ENCODE measurements around the genes FBXO17, TIMM50 and LGALS13.

- PRO-cap, result no peak
Observed at GRCh38 chr19:38941366-38942482, 11.0 kb downstream of the MRPS12 start.

GRCh38 chr19:38975592-38976220 lies at the start of gene FBXO17:
Gene FBXO17 (minus strand): TSS chr19:38975742.
- PRO-cap, result bidirectional peak, plus-strand start at chr19:38975884, minus-strand start at chr19:38975707

DNA sequence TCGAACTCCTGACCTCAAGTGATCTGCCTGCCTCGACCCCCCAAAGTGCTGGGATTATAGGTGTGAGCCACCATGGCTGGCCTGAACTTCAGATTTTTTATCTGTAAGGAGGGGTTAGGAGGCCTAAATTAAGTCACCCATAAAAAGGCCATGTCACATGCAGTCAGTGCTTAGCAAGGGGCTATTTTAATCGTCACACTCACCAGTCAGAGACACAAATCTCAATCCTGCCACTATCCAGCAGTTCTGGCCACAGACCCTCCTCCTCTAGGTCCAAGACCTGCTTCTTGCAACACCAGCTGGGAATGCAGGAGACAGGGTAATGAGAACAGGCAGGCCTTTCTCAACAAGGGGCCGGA lies 1.5 kb downstream of the FBXO27 start:
- PRO-cap, result no peak

GRCh38 chr19:39145507-39146184 lies 20.1 kb downstream of the PAK4 start:
- PRO-cap, result no peak

- PRO-cap, result no peak
Observed at GRCh38 chr19:39237759-39238265, 7.0 kb downstream of the IFNL3 start.

DNA sequence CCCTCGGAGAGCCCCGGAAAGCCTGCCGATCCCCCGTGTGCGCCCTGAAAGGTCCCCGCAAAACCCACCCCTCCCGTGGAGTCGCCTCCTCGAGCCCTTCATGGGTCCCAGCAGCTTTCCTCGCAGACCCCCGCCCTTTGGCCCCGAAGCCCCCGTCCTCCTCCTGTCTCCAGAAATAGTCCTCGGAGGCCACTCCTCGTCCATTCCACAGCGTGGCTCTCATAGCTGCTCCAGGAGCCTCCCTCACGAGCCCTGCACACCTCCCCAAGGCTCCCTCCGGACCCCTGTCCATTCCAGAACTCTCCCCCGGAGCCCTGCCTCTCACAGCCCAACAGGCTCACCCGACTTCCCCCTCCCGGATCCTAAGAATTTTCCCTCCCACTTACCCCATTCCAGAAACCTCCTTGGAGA lies 663 bp downstream of the SAMD4B start:
- PRO-cap, result no peak

DNA sequence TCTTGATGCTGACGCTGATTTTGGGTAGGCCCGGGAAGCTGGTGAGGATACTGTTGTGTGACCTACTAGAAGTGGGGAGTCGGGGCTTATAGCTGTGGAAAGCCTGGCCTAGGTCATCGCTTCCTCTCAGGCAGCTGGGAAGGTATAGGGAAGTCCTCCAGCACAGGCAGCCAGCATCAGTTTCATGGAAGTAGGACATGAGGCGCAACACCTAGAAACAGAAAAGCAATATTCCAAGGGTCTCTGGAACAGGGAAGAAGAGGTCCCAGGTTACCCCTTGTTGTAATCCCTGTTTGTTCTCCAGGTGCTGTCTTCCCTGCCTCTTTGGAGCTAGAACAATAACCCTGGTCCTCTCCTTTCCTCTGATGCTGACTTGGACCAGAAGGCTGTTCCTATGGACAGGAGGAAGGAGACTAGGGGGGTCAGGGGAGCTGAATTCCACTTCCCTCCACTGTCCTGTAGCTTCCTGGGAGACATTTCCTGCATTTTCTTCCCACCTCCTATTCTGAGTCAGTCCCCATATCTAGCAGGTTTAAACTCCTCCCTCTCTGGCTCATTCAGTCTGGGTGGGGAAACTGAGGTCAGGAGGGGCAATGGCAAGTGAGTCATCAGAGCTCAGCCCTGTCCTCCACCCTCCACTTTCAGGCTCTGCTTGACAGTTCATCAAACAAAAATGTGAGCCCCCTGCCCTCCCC lies 20.2 kb downstream of the SAMD4B start:
- PRO-cap, result no peak

DNA sequence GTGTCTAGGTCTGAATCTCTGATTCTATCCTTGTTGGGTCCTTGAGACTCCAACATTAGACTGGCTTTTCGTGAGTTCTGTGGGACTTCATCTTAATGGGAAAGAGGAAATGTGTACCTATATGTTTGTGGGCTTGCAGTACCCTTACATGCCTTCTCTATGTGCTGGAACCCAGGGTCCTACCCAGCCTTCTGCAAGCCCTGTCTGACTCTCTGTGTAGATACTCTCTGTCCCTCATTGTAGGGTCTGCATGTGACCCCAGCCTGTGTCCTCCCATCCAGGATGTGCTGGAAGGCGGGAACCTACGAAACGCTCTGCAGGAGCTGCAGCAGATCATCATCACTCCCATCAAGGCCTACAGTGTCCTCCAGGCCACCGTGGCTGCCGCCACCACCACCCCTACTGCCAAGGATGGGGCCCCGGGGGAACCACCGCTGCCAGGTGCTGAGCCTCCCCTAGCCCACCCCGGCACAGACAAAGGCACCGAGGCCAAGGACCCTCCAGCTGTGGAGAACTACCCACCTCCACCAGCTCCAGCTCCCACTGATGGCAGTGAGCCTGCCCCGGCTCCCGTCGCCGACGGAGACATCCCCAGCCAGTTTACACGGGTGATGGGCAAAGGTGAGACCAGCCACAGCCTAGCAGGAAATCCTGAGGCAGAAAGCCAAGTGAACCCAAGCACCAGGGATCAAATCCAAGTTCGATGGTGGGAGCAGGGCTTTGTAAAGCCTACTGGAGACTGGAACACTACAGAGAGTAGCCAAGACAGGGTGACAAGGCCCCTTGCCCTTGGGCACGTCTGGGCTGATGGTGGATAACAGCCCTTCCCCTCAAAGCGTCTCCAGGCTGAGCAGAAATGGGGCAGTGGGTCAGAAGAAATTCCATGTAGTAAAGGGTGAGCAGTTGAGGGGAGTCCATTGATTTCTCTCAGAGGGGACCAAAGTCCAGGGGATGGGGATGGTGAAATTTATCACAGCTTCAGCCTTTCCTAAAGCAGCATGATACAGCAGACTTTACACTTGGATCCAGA lies 13.4 kb downstream of the PAF1 start:
- PRO-cap, result no peak

DNA sequence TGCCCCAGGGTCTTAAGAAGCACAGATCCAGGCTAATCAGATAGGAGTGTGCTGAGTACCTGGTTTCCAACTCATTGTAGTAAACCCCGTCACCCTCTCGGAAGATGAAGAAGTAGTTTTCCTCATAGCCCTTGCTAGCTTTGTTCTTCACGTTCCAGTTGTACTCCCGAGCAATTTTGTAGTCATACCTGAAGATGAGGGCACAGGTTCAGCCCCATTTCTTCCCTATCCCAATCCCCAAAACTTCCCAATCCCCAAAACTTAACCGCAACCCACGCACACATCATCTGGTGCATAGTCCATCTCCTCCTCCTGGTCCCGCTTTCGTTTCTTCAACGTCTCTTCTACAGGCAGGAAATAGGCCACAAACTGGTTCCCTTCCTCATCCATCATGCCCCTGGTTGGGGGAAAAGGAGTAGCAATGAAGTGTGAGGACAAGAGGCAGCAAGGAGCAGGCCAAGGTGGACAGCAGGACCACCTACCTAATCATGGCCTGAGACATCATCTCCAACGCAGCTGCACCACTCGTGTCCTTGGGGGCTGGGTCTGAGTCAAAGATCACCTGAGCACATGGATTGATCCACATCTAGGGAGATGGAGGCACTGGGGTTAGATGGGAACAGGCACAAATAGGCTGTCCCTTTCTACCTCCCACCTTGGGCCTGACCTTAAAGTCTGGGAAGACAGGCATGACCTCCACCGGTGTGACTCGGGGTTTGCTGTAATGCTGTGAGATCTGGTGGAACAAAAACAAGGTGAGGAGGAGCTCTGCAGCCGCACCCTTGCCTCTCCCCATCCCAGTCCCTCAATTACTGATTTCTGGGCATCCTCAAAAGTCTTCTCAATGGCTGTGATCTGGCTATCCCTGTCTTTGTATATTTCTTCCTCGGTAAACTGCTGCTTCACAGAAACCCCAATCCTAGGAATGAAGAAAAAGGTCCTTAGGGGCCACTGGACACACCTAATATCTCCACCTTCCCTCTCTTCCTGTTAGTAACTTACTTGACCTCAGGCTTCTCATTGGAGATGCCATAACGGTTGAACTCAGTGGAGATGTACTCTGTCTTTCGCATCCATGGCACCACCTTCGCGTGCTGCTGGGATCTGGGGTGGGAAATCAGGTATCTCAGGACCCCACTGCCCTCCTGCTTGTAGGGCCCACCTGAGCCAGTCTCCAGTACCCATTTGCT lies 2.2 kb downstream of the PAF1 start:
- PRO-cap, result no peak

DNA sequence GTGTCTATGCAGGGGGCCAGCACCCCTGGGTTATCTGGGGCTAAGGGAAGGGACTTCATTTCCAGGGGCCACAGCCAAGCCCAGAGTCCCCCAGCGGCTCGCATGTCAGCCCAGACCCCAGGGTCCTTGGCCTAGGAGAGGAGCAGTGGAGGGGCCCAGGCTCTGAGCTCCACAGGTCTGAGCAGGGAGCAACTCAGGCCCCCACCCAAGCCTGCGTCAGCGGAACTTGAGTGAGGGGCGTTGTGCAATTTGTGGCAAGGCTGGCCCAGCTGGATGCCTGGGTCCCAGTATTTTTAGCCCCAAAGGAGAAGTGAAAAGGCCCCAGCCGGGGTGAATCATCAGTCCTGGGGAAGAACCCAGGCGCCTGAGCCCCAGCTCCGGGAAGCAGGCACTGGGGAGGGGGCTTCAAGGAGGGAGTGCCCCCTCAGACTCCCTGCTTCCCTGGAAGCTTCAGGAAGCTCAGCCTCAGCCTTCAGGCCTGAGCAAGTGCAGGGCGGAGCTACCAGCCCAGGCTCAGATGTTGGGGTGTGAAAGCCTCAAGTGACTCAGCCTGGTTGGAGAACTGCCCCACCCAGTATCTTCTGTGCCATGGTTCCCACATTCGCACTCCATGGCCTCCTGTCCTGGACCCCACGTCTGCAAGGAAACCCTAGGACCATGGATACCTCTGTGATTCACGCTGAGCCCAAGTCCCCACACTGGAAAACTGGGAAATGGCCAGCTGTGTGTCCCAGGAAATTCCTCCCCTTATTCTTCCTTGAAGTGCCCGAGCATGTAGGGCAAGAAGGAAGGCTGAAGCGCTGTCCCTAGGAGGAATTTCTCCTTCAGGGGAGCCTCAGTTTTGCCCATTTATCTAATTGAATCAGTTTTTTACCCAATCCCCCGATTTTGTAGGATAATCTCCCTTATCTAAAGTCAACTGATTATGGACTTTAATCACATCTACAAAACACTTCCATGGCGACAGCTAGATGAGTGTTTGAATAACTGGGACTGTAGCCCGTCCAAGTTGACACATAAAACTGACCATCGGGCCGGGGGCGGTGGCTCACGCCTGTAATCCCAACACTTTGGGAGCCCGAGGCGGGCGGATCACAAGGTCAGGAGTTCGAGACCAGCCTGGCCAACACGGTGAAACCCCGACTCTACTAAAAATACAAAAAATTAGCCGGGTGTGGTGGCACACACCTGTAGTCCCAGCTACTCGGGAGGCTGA lies 7.5 kb downstream of the MED29 start:
- PRO-cap, result bidirectional peak, plus-strand start at position 302 of the sequence, minus-strand start at position 179 of the sequence; bidirectional peak, plus-strand start at position 548 of the sequence, minus-strand start at position 443 of the sequence

DNA sequence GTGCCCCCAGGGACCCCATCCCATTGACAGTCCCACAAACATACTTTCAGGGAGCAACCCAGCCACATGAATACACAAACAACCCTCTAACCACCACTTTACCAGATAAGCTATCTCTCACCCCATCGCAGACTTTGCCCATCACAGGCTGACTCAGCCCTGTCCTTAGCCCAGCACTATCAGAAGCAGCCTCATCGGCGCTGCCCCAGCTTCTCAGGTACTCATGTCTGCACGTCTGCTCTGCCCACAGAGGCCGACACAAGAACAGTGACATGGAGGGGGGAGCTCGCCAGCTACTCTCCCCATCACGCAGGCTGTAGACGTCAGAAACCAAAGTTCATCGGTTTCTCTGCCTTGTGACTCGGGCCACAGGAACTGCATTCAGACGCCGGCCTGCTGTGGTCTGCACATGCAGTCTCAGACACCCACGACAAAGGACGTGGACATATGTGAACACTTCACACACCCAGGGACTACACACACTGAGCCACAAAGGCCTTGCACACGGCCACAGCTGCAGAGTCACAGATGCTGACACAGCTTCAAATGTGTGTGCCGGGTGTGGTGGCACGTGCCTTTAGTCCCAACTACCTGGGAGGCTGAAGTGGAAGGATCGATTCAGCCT lies 5.1 kb upstream of the ZFP36 start:
- PRO-cap, result bidirectional peak, plus-strand start at position 384 of the sequence, minus-strand start at position 266 of the sequence

- PRO-cap, result no peak
Observed at GRCh38 chr19:39415402-39415878, 3.0 kb downstream of the PLEKHG2 start.

DNA sequence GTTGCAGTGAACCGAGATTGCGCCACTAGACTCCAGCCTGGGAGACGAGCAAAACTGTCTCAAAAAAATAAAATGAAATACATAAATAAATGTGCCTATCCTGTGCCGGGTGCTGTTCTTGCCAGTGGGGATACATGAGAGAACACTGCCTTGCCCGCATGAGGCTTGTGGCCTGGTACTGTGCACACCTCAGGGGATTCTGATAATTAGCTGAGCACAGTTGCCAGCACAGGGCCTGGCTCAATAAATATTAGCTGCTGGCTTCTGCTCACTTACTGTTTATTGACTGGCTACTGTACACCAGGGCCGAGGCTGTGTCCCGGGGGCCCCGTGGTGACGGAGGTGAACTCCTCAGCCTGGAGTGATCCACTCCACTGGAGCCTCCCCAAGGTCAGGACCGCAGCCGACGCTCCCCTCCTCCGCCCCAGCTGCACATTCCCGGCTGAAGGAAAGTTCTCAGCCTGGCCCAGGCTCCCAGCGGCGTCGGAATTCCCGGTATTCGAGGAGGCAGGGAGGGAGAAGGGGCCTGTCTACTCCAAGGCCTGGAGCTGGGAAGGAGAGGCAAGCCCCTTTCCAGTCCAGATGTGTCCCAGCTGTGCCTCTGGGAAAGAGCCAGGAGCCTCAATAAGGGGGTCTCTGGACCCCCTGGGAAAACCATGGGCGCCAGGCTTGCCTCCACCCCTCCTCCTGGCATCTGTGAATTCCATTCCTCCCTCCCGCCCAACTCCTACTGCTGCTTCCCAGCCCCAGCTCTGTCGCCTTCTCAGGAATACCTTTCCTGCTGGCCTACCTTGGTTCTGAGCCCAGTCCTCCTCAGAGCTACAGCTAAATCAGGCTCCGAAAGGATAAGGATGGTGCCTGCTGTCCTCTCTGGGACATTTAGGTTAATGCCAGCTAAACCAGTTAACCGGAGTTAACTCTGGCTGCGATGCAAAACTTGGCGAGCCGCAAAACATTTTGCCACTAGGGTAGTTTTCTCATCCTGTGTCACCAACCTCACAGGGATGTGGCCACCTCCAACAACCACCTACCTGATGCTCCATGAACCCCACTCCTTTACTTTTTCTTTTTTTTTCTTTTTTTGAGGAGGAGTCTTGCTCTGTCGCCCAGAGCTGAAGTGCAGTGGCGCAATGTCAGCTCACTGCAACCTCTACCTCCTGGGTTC lies 7.2 kb downstream of the RPS16 start:
- PRO-cap, result bidirectional peak, plus-strand start at position 459 of the sequence, minus-strand start at position 376 of the sequence; unidirectional peak, minus-strand start at position 753 of the sequence

DNA sequence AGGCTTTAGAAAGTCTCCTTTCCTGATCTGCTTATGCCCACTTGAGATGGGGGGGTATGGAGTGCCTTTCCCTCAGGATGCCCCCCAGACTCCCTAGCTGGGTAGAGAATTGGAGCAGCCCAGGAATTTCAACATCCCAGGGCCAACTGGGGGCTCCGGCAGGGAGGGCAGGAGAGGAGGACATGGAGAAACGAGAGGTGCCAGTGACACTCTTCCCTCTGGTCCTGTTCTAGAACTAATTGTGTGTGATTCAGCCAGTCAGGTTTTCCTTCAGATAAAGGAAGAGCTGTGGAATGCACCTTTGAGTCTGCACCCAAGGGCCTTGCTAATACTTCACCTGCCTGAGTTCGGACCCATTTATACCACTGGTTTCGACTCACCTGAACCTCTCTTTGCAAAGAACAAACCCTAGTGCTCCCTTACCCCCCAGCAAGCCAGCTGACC lies 13.1 kb upstream of the TIMM50 start:
- PRO-cap, result no peak

DNA sequence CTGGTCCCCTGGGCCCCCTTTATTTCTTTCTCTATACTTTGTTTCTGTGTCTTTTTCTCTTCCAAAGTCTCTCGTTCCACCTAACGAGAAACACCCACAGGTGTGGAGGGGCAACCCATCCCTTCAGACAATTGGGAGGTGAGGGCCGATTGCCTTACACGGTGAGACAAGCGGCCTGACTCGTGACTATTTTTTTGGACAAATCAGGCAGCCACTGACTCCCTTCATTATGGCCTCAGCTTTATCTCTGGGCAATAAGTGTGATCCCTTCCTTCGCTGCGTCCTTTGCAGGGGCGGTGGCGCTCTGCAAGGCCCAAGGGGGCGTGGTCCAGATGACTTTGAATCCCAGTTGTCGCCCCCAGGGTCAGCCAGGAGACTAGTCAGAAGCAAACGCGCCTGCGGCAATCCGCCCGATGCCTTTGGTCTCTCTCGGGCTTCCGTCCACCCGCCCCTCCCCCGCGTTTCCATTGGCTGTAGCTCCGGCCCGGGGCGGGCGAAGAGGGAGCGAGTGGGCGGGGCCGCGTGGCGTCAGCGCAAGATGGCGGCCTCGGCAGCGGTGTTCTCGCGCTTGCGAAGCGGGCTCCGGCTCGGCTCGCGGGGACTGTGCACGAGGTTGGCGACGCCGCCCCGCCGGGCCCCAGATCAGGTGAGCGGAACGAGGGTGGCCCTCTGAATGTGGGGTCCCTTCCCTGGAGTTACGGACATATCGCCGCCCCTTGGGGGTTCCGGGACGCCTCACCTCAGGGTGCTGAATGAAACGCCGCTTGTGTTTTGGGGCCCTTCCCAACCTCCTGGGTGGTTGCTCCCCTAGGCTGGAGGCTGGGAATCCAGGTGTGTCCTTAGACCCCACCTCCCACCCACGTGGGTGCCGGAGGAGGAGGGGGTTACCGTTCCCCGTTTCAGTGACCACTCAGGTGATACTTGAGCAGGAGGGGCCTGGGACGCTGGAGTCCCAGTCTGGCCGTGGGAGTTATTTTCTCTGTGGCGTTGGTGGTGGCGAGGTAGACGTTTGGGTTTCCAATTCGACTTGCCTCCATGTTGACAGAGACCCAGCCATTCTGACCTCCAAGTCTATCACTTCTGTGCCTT lies at the start of gene TIMM50:
Gene TIMM50 (plus strand): TSS at position 523 of the 1,089 bp plus-strand sequence.
- PRO-cap, result bidirectional peak, plus-strand start at position 536 of the sequence, minus-strand start at position 287 of the sequence

GRCh38 chr19:39602299-39602605 lies at the start of gene LGALS13:
Gene LGALS13 (plus strand): TSS chr19:39602524.
- PRO-cap, result no peak

GRCh38 chr19:39719333-39719771 lies 15.1 kb downstream of the LGALS14 start:
- PRO-cap, result no peak

- PRO-cap, result no peak
Observed at GRCh38 chr19:39875458-39875995, 29.3 kb upstream of the FBL start.

DNA sequence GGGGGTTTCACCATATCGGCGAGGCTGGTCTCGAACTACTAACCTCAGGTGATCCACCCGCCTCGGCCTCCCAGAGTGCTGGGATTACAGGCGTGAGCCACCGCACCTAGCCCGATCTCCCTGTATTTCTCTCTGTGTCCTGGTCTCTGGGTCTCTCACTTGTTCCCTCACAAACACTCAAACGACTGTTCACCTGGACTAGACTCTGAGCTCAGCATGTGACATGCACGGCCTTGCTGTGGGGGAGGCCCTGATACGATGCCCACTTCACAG lies 32.7 kb upstream of the FBL start:
- PRO-cap, result no peak

GRCh38 chr19:39951631-39951961 lies 19.4 kb upstream of the PSMC4 start:
- PRO-cap, result no peak